ENCODE measurements around the gene C20orf85.

DNA sequence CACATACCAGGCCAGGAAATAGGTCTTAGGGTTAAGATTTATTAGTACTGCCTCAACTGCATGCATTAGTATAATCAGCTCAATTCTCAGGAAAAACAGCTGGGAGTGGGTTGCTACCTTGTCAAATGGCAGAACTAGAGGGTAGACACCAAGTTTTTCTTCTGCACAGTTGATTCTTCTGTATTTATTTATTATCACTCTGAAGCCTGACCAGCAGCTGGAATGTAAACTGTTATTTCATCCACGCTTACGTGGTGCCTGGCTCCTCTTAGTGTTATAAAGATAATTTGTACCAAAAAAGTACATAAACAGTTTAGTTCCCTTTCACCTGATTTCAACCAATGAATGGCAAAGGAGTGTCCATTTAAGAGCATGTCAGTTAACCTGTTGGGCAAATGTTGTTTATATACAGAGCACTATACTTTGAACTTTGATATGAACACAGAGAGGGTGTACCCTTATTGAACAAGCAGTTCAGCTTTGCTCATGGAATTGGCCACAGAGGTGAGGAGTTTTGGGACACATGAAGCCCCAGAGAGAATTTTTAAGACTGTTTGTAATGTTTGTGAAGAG, 7.1 kb upstream of the CTCFL start:
CAGE:
- cytosol, long polyA minus RNA: no peak
- cytosol, long polyA plus RNA: no peak
- long polyA plus RNA: no peak
- nucleus, long polyA minus RNA: no peak
- nucleus, long polyA plus RNA: no peak

DNA sequence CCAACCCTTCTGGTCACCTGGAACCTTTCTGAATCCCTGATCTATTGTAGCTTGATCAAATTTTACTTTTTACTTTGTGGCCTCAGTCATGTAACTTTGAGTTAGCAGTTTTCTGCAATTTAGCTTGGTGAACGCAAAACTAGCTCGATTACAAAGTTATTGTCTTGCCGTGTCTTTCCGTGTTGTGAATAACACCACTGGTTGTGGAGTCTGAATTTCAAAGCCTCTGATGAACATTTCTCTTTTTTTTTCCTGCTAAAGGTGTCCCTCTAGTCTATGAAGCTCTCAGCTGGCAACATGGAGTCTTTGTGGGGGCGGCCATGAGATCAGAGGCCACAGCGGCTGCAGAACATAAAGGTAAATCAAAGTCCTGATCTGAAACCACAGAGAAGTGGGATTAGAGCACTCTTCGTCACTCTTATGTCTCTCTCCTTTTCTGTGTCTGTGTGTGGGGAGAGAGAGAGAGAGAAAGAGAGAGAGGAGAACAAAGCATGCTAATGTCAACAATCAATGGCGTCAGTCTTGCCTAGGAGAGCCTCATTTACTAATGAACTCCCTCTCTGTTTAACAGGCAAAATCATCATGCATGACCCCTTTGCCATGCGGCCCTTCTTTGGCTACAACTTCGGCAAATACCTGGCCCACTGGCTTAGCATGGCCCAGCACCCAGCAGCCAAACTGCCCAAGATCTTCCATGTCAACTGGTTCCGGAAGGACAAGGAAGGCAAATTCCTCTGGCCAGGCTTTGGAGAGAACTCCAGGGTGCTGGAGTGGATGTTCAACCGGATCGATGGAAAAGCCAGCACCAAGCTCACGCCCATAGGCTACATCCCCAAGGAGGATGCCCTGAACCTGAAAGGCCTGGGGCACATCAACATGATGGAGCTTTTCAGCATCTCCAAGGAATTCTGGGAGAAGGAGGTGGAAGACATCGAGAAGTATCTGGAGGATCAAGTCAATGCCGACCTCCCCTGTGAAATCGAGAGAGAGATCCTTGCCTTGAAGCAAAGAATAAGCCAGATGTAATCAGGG, 4.2 kb downstream of the PCK1 start:
CAGE:
- cytosol, long polyA minus RNA: no peak
- cytosol, long polyA plus RNA: no peak
- long polyA plus RNA: no peak
- nucleus, long polyA minus RNA: no peak
- nucleus, long polyA plus RNA: no peak

CAGE:
- cytosol, long polyA minus RNA: no peak
- cytosol, long polyA plus RNA: no peak
- long polyA plus RNA: no peak
- nucleus, long polyA minus RNA: no peak
- nucleus, long polyA plus RNA: no peak
Measured at GRCh38 chr20:57566371-57567157, 5.7 kb downstream of the PCK1 start.

DNA sequence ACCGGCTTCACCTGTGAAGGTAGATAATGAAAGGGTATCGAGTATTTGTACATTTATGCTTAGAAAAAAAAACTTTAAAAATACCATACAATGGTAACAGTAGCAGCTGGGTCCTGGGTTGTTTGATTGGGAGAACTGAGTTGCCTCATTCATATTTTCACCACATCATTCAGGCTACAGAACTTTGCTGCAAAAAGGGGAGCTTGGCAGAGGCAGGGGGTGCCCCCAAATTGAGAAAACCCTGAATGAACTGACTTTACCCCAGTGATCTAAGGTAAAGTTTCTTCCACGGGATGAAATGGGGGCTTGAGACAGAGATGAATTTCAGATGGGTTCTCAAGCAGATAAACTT, 8.8 kb downstream of the PCK1 start:
CAGE:
- cytosol, long polyA minus RNA: no peak
- cytosol, long polyA plus RNA: no peak
- long polyA plus RNA: no peak
- nucleus, long polyA minus RNA: no peak
- nucleus, long polyA plus RNA: no peak

DNA sequence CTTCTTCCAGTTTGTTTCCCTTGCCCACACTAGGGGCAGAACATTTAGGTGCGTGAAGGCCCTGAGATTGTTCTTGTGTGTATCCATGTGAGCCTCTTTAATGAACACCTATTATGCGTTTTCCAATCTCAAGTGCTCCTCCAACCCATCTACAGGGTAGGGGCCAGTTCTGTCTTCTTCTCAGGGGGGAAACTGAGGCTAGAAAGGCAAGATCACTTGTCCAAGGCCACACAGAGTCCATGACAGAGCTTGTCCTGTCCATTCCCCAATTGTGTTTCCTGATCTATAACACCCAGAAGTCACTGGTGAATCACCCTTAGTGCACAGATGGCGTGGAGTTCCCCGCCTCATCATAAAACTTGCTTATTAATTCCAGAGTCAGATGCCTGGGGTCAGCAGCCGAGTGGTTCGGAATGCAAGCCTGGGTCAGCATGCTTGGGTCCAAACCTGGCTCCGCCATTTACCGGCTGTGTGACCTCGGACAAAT, 1.1 kb upstream of the ZBP1 start:
CAGE:
- cytosol, long polyA minus RNA: no peak
- cytosol, long polyA plus RNA: no peak
- long polyA plus RNA: no peak
- nucleus, long polyA minus RNA: no peak
- nucleus, long polyA plus RNA: no peak

GRCh38 chr20:57675624-57676599, 33.9 kb downstream of the PMEPA1 start:
CAGE:
- cytosol, long polyA minus RNA: no peak
- cytosol, long polyA plus RNA: no peak
- long polyA plus RNA: no peak
- nucleus, long polyA minus RNA: no peak
- nucleus, long polyA plus RNA: no peak

GRCh38 chr20:57697904-57698860, 11.6 kb downstream of the PMEPA1 start:
CAGE:
- cytosol, long polyA minus RNA: no peak
- cytosol, long polyA plus RNA: no peak
- long polyA plus RNA: no peak
- nucleus, long polyA minus RNA: start-site peak on the plus strand at chr20:57698579-57698625, 6 reads
- nucleus, long polyA plus RNA: no peak

CAGE:
- cytosol, long polyA minus RNA: no peak
- cytosol, long polyA plus RNA: no peak
- long polyA plus RNA: no peak
- nucleus, long polyA minus RNA: no peak
- nucleus, long polyA plus RNA: no peak
Measured at GRCh38 chr20:57704640-57705308, 5.0 kb downstream of the PMEPA1 start.

DNA sequence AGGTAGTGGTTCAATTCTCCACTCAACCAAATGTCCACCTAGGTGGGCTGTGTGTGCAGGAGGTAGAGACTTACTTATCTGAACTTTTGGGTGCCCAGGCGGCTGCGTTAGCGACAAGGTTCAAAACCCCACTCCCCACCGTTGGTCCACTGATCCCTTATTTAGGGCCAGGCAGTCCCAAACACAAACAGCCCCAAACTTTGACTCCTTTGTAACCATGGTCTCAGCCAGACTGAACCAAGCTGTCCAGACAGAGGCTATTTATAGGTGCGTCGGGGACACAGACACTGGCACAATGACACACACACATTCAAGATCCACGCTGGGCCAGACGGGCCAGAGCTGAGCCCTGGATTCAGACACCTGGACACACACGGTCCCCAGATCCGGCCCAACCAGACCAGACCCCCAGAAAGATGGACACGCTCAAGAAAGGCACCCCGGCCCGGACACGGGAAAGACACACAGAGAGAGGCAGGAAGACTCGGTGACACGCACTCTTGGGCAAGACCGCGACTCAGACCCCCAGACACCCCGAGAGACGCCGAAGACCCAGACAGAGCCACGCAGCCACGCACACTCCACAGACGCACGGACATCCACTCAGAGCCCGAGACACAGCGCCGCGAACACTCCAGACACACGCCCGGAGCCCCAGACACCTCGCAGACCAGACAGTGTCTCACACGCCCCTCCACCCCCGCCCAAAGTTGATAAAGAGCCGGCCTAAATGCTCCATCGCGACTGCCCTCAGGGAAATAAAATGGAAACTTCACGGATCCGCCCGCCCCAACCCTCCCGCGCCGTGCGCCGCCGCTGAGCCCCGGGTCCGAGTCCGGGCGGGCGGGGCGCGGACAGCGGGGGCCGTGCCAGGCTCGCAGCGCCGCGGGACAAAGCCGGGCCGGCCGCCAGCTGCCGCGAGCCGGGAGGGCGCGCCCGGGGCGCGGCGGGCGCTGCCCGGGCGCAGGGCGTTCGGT, 1.1 kb downstream of the PMEPA1 start:
CAGE:
- cytosol, long polyA minus RNA: no peak
- cytosol, long polyA plus RNA: no peak
- long polyA plus RNA: no peak
- nucleus, long polyA minus RNA: no peak
- nucleus, long polyA plus RNA: no peak

CAGE:
- cytosol, long polyA minus RNA: no peak
- cytosol, long polyA plus RNA: no peak
- long polyA plus RNA: no peak
- nucleus, long polyA minus RNA: no peak
- nucleus, long polyA plus RNA: no peak
Measured at GRCh38 chr20:57711634-57712174, 1.9 kb upstream of the PMEPA1 start.

CAGE:
- cytosol, long polyA minus RNA: no peak
- cytosol, long polyA plus RNA: no peak
- long polyA plus RNA: no peak
- nucleus, long polyA minus RNA: no peak
- nucleus, long polyA plus RNA: no peak
Measured at GRCh38 chr20:57718388-57719131, 8.7 kb upstream of the PMEPA1 start.

DNA sequence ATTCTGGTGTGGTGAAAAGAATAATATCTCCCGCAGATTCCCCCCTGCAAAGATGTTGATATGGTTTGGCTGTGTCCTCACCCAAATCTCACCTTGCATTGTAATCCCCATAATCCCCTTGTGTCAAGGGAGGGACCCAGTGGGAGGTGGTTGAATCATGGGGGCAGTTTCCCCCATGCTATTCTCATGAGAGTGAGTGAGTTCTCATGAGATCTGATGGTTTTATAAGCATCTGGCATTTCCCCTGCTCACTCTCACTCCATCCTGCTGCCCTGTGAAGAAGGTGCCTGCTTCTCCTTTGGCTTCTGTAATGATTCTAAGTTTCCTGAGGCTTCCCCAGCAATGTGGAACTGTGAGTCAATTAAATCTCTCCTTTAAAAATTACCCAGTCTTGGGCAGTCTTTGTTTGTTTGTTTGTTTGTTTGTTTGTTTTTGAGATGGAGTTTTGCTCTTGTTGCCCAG, 58.8 kb upstream of the PMEPA1 start:
CAGE:
- cytosol, long polyA minus RNA: no peak
- cytosol, long polyA plus RNA: no peak
- long polyA plus RNA: no peak
- nucleus, long polyA minus RNA: no peak
- nucleus, long polyA plus RNA: no peak

GRCh38 chr20:57957613-57957940, 193.1 kb upstream of the C20orf85 start:
CAGE:
- cytosol, long polyA minus RNA: no peak
- cytosol, long polyA plus RNA: no peak
- long polyA plus RNA: no peak
- nucleus, long polyA minus RNA: no peak
- nucleus, long polyA plus RNA: no peak

DNA sequence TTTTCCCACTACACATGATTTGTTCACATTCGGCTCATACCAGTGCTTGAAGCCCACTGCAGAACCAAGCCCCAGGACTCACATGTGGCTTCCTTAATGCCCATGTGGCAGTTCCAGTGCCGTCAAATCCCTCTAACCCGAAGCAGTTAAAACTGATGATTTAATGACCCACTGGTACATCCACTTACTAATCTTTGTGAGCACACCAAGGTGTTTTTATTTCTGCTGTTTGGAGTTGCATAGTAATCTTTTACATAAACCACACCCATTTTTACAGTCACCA, 154.3 kb upstream of the C20orf85 start:
CAGE:
- cytosol, long polyA minus RNA: no peak
- cytosol, long polyA plus RNA: no peak
- long polyA plus RNA: no peak
- nucleus, long polyA minus RNA: no peak
- nucleus, long polyA plus RNA: no peak

GRCh38 chr20:58150769-58151017, at the start of gene C20orf85:
Gene C20orf85 (plus strand): TSS chr20:58150902.
CAGE:
- cytosol, long polyA minus RNA: no peak
- cytosol, long polyA plus RNA: no peak
- long polyA plus RNA: no peak
- nucleus, long polyA minus RNA: no peak
- nucleus, long polyA plus RNA: no peak

CAGE:
- cytosol, long polyA minus RNA: no peak
- cytosol, long polyA plus RNA: no peak
- long polyA plus RNA: no peak
- nucleus, long polyA minus RNA: no peak
- nucleus, long polyA plus RNA: no peak
Measured at GRCh38 chr20:58264336-58264640, 35.8 kb upstream of the ANKRD60 start.

GRCh38 chr20:58390705-58391441, 1.8 kb downstream of the VAPB start:
CAGE:
- cytosol, long polyA minus RNA: no peak
- cytosol, long polyA plus RNA: no peak
- long polyA plus RNA: no peak
- nucleus, long polyA minus RNA: no peak
- nucleus, long polyA plus RNA: no peak

GRCh38 chr20:58407960-58408478, 19.0 kb downstream of the VAPB start:
CAGE:
- cytosol, long polyA minus RNA: no peak
- cytosol, long polyA plus RNA: no peak
- long polyA plus RNA: no peak
- nucleus, long polyA minus RNA: no peak
- nucleus, long polyA plus RNA: no peak

DNA sequence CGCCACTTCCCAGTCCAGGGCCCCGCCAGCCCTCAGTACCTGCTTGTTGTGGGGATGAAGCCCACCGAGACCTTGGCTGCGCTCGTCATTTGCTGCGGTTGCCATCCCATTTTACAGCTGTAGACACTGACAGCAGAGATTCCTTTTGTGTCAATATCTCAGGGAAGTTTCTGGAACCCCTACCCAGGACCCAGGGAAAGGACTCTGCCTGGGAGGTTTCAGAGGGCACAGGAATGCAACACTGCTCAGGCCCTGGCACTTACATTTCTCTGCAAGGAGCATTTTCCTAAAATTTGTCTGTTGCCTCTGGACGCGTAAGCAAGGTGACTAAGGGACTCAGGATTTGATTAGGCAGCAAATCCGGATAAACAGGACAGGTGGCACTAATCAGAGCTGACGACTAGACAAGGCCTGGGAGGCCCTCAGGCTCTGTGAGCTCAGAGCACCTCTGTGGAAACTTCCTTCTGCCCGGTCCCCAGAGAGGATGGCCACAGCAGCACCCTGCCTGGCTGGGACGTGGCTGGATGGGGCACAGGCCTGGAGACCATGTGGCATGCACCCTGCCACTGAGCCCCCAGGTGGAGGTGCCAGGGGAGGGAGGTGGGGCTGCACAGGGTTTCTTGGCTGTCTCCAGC, 40.0 kb upstream of the STX16 start:
CAGE:
- cytosol, long polyA minus RNA: no peak
- cytosol, long polyA plus RNA: no peak
- long polyA plus RNA: no peak
- nucleus, long polyA minus RNA: no peak
- nucleus, long polyA plus RNA: no peak

DNA sequence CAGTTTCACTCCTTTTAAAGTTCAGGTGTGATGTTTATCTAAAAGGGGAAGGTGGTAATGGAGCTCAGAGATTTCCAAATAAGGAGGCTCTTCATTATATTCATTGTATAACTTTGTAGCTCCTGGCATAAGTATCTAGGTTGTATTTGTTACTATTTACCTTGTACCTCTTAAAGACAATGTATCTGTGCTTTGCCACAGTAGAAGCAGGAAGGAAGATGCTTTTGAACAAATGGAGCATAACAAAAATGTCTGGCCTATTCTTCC, 4.2 kb upstream of the GNAS start:
CAGE:
- cytosol, long polyA minus RNA: no peak
- cytosol, long polyA plus RNA: no peak
- long polyA plus RNA: no peak
- nucleus, long polyA minus RNA: no peak
- nucleus, long polyA plus RNA: no peak

Data from keratinocyte (primary cell).